Cardiac ventricle fibroblast (primary cell): ENCODE measurements around a stretch of chr4.

DNA sequence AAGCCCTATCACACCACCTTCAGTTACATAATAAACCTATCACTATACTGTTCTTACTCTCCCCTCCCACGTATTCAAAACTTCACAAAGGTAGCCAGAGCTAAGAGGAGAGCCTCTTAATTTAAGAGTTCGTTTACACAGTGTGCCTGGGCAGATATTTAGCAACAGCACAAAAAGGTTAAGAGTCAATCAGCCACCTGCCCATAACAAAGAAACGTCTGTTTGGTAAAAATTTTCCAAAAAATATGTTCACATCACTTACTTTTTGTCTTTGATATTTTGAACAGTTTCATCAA is 25.0 kb downstream of the RFC1 start:
- RAMPAGE, long total RNA: no peak

GRCh38 chr4:39563810-39564204 is 36.6 kb upstream of the UGDH start:
- RAMPAGE, long total RNA: no peak

DNA sequence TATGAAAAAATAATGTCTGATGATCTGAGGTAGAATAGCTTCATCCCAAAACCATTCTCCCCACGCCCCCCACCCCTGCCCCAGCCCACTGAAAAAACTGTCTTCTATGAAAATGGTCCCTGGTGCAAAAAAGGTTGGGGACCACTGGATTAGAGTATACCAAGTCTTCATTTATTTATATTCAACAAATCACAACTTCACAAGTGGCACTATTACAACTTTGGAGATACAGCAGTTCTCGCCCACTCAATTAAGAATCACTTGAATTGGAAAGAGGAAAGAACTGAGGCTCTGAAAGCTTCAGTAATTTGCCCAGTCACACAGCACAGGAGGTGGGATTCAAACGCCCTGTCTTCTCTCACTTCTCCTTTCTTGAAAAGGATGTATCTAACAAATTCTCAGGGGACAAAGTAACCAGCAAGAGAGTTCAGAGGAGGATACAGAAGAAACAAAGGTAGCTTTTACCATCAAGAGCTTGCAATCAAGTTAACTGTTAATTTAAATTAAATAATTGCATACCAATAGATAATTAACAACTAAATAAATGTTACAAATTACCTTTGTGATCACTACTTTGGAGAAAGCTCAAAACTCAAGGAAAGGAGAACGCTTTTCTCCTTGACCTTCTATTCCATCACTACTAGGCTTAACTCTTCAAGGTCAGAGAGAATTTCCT is 12.4 kb downstream of the SMIM14 start:
- RAMPAGE, long total RNA: no peak

DNA sequence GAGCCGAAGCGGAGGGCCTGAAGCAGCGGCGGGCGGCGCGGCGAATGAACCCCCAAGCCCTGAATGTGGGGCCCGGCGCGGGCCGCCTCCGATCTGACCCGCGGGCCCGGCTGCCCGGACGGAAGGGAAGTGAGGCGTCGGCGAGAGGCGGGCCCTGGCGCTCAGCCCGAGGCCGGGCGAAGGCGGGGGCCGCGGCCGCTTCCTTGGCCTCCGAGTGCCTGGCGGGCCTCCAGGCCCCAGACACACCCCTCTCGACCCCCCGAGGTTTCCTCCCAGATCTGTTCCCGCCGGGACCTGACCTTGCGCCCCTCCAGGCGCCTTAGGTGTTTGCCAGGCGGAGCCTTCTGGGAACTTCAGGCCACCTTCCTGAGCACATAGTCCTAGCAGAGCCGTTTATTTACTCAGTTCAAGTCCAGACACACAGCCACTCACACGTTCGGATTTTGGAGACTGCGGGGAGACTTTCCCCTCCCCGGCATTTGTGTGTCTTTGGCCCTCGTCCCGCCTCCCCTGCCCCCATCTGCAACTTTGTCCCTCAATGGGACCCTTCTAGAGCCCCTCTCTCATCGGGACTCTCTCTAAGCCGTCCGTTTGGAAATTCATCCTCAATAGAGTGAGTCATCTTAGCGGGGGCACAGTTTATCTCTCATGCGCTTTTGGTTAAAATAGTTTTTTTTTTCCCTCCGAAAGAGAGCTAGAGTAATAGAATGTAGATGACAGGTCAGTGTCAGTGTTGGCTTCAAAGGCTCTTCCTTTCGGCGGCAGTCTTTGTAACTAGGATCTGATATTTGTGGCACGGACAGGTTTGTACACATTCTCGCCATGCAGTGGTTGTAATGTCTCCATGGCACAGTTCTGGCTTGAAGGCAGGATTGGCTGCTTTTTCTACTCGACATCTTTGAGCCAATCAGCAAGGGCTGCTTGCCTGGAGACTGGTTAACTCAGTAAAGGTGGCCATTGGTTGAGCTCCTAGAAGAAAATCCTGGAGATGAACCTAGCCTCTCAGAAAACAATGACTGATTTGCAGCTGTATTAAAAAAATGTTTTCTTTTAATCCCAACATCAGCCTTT is 790 bp downstream of the N4BP2 start:
- RAMPAGE, long total RNA: no peak

GRCh38 chr4:40190078-40190528 is 6.7 kb upstream of the RHOH start:
- RAMPAGE, long total RNA: no peak

GRCh38 chr4:40201240-40202023 is 4.6 kb downstream of the RHOH start:
- RAMPAGE, long total RNA: no peak

GRCh38 chr4:40311750-40312518 is 23.2 kb upstream of the CHRNA9 start:
- RAMPAGE, long total RNA: no peak

DNA sequence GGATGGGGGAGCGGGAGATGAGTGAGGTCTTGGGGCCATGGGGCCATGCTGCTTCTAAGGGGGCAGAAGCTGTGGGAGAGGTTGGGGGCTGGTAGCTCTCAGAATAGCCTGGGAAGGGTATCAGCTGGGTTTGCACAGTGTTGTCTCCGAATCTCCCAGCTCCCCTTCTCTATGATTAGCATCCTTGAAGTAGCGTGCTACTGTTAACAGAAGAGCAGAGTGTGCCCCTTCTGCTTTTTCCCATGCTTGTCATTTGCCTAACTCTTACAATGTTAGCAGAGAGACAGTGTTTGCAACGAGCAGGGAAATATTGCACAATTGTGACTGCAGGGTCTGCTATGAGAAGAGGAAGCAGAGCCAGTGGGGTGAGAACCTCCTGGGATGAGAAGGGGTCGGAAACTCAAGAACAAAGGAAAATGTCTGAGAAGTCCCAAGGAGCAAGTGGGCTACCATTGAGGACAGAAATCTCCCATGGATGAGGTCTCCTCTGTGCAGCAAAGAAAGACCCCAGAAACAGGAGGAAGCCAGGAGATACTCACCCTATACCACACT is 7.8 kb upstream of the CHRNA9 start:
- RAMPAGE, long total RNA: no peak

DNA sequence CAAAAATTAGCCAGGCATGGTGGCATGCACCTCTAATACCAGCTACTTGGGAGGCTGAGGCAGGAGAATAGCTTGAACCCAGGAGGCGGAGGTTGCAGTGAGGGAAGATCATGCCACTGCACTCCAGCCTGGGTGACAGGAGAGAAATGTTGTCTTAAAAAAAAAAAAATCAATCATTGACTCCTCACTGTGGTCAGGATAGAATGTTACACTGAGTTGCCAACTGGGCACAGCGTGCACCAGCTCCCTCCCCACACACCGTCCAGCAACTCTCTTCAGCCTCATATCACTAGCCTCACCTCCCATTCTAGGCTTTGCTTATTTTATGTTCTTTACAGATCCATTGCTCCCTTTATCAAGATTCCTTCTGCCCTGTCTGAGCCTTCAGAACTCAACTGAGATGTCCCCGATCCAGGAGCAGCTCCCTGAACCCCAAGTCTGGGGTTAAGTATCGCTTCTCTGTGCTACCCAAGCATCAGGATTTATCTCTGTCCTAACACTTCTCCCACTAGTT is 79.6 kb downstream of the CHRNA9 start:
- RAMPAGE, long total RNA: no peak

- RAMPAGE, long total RNA: no peak
Measured at GRCh38 chr4:40422939-40423365, 87.8 kb downstream of the CHRNA9 start.

- RAMPAGE, long total RNA: no peak
Measured at GRCh38 chr4:40490681-40491221, 138.9 kb downstream of the RBM47 start.

DNA sequence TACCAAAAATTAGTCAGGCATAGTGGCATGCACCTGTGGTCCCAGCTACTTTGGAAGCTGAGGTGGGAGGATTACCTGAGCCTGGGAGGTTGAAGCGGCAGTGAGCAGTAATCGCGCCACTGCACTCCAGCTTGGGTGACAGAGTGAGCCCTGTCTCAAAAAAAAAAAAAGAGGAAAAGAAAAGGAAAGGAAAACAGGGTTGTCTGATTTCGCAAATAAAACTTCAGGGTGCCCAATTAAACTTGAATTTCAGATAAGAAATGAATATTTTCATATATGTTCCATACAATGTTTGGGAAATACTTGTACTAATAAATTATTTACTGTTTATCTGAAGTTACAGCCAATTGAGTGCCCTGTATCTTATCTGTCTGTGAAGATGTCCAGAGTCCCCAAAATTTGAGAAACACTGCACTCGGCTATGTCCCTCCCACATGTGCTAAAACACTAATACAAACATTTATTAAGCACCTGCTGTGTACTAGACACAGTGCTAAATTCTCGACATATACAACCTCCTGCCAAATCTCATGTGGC is 105.9 kb downstream of the RBM47 start:
- RAMPAGE, long total RNA: no peak

DNA sequence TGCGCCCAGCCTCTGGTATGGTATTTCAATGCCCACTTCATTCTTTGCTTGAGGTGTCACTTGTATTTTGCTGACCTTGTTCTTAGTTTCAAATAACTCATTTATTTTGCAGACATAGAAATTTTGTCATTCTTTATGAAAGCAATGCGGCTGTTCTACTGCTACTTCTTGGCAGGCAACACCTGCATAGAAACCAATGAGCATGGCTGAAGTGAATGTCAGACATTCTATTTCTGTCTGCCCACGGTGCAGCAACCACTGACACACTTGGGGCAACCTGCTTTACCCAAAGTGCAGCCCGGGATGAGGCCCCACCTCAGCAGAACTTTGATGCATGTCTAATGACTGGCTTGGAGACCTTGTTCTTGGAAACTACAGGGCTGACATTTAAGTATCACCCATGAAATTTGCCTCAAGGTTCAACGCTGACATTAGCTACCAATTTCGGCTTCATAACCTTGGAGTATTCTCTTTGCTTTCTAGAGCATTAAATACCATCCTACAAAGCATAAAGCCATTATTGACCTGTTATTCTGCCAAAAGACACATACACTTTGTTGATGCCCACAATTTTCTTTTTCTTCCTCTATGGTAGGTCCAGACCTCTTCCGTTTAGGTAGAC is 93.6 kb downstream of the RBM47 start:
- RAMPAGE, long total RNA: no peak

DNA sequence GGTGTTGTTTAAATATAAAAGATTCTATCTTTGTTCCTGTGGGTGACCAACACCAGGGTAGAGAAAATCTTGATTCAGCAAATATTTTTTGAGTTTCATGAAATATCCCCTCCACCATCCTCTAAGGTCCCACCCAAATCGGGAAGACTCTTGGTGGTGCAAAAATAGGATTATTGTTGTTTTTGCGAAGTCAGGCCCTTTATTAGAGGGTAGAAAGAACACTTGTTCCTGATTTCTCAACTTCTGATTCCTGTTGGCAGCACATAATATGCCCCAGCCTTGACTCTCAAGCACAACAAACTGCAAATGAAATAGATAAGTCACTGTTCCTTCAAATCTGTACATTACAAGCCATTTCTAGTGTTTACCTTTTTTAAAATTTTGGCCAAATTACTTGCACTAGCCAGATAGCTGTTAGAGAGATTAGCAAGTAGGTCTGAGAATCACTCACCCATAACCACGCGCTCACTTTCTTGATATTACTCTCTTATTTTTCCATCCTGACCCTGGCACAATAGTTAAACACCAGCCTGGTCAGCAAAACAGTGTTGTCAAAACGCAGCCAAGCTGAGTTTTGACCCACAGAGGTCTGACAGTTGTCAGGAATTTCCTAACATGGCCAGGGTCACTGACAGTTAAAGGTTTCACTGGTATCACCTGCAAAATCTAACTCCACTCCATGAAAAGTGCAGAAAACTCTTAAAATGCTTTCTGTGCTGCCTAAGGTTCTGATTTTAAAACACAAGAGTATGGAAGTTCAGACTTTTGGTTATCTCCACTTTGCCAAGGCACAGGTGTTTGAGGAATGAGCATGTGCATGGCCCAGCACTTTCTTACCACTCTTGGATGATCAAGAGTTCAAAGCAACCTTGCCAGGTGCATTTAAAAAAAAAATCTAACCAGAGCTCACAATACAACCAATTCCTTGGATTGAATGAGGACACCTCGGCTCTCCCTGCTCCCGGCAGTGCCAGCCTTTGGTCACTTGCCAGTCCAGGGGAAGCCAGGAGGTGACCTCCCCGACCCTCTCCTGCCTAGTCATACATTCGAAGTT is 69.8 kb downstream of the RBM47 start:
- RAMPAGE, long total RNA: no peak

- RAMPAGE, long total RNA: no peak
Measured at GRCh38 chr4:40688068-40688633, 58.5 kb upstream of the RBM47 start.

DNA sequence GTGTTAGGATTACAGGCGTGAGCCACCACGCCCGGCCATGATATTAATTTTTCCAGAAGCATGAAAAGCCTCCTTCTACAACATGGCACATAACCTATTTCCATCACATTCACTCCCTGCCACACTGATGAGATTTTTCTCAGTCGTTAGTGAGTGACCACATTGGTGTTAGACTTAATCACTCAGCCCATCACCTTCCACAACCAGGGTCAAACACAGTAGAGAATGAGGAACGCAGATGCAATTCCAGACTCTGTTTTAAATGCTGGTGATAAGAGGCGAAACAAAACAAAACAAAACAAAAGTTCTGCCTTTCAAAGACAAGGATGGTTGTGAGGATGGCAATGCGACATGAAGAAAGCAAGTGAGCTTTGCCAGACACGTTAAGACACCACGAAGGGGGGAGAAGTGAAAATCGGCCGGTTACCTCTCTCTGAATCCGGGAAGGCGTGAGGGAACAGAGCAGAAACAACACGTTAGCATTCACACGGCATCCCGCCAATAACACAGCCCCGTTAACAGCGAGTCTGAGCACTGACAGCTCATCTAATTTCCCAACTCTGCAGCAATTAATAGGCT is 92.3 kb downstream of the NSUN7 start:
- RAMPAGE, long total RNA: no peak

DNA sequence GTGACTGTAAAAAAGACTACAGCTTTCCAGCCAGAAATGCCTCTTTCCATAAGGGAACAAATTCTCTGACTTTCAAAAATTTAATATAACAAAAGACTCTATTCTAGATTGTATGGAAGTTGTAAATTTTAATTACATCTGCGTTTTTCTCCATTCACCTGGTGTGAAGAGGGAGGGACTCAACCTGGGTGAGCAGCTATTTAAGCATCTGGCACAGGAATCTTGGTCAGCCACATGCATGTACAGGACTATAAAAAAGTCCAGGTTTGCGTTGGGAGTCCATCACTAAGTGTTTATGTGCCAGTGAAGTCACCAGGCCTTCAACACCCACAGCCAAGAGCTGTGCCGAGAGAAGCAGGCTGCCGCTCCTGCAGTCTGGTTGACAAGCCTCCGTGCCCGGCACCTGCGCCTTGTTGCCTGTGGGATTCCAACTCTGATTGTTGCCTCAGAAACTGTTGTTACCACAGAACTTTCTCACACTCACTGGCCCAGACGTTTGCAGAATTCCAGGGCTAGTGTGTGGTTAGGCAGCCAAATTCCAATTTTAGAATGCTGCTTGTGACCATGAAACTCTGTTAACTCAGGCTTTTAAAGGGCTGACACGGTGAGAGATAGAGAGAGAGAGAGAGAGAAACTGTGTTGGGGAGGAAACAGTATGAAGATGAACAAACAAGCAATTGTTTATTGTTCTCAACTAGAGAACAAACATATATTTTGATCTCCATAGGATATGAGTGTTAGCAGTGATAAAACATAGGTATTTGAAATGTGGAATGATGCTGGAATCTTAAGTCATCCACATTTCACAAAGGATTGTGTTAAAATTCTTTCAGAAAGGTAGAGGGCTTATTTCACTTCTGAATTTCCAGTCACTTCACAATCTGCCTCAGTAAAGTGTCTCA is 119.5 kb upstream of the LIMCH1 start:
- RAMPAGE, long total RNA: no peak

DNA sequence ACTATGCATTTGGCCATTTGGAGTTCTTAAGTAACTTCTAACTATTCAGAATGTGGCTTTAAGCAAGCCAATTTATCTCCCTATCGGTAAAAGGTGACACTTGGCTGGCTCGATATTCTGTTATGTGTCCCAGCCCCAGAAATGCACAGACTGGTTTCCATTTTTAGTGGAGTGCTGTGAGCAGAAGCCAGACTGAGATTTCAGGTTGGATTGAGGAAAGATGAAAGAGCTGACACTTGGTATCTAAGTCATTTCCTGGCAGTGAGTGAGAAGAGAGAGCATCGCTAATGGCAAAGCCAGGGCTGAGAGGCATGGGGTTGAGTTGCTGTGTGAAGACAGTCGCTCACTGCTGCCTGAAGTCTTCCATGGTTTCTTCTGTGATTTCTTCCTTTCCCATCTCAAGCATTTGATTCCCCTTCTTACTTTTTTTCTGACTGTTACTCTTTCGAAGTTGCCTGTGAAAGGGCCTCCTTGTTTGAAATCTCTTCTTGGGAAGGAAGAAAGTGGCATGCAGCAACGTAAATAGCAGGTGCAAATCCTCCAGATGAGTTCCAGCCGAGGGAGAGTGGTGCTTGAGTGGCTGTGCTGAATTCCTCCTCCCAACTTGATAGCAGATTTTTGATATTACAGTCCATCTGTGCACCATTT is 109.3 kb upstream of the LIMCH1 start:
- RAMPAGE, long total RNA: no peak

DNA sequence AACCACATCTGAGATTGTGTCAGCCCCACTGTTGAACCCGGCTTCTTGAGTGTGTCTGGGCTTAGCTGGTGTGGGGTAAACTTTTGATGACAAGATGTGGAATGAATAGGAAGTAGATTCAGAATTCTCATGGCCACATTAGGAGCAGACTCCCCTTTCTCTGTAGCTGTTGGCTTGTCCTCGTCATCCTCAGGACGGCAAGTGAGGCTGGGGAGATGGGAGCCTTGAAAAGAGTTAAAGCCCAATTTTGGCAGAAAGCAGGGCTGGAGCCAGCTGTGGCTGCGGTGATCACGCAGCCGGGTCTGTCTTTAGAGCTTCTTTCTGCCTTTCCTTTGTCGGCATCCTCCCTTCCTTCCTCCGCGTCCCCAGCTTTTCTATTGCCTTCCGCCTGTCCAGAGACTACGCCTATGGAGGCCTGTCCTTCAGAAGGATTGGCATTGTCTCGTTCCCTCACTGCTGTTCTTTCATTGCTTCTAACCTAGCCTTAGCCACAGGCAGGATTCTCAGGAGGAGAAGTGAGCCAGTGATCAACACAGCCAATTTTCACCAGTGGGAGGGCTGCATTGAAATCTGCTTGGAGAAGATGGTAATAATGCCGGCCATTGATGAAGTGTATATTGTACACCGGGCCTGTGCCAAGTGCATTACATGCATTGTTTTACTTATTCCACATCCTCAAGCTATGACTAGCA is 22.9 kb upstream of the LIMCH1 start:
- RAMPAGE, long total RNA: no peak

GRCh38 chr4:41613305-41613720 is 75.4 kb downstream of the LIMCH1 start:
- RAMPAGE, long total RNA: no peak